OVCAR3 (cell line): ENCODE data around the genes TSPAN17 and LMAN2.

DNA sequence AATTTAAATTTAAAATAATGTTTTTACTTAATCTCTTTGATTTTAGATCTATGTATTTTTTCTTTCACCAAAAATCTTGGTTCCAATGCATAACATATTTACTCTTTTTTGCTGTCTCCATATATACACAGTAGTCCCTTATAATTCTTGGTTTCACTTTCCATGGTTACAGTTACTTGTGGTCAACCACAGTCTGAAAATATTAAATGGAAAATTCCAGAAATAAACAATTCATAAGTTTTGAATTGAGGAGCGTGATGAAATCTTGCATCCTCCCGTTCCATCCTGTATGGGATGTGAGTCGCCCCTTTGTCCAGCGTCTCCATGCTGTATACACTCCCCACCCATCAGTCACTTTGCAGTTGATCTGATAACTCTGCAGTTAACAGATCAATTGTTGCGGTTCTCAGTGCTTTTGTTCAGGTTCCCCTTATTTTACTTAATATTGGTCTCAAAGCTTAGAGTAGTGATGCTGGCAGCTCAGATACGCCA is 11.6 kb upstream of the FAF2 start:
- RRBS = no CpG with 5 or more reads among the region's 6 CpGs

DNA sequence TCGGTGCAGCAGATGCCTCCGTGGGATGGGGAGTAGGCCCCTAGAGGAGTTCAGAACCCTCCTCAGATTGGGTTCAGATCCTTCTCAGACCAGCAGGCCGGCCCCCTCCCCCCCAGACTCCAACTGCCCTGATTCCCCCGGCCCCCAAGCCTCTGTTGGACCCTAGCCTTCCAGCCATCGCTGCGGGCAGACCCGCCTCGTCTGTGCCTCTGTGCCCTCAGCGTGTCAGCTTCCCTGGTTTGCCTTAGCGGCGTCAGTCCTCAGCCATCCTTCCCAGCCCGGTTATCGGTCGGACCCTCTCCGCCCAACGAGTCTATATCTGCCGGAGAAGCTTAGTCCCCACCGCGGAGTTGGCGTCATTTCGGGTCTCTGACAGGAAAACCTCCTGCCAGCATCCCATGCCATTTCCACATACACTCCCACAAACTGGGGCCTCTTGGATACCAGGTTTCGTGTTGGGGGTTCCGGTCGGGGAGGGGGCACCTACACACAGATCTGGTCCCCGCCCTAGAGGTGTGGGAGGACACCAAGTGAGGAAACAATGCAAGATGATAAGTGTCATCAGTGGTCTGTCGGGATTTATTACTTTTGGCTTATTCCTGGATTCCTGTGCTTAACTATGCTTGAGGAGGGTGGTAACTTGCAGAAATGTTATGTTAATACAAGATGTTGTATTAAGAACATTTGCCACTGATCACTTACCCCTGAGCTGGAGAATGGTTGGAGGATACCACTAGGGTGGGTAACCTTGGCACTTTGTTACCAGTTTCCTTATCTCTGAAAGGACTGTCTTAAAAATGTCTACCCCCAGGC is 506 bp downstream of the FAF2 start:
- RRBS = 2% methylated on average over 6 of the region's 26 CpGs

- RRBS = no CpG with 5 or more reads among the region's 9 CpGs
Observed at GRCh38 chr5:176496263-176496799, 40.9 kb downstream of the RNF44 start.

DNA sequence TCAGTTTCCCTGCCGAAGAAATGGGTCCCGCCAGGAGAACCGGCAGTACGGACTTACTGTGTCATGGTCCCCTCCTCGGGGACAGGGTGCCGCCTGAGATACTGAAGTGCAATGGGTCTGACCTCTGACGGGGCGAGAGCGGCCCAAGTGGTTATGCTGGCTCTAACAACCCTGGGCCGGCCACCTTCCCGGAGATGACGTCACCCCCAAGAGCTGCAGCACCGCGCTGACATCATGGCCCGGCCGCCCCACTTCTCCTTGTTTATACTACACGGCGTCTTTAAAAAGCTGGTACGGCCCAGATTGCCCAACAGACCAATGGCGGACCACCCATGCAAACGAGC is 444 bp upstream of the RNF44 start:
- RRBS = 5% methylated on average over 9 of the region's 21 CpGs

- RRBS = no CpG with 5 or more reads among the region's 2 CpGs
Observed at GRCh38 chr5:176591496-176591949, 18.4 kb downstream of the GPRIN1 start.

DNA sequence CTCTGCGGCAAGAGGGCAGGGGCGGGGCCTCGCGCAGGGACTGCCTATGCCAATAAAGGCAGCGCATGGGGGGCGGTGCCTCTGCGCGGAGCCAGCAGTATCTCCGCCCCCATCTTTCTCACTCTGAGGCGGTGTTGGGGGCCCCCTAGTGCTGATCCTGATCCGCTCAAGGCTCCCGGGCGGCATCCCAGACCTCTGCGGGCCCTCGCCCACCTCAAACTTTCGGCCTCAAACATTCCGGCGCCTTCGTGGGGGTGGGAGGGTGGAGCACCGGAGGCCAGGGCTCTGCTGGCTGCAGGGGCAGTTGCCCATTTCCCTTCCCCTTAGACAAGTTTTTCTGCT is 9.3 kb upstream of the GPRIN1 start:
- RRBS = 6% methylated on average over 6 of the region's 20 CpGs

GRCh38 chr5:176647310-176648521 is at the start of gene TSPAN17:
Gene TSPAN17, plus strand, starts transcription at chr5:176647484.
- RRBS = 6% methylated on average over 24 of the region's 58 CpGs

- RRBS = no CpG with 5 or more reads among the region's 6 CpGs
Observed at GRCh38 chr5:176695104-176695451, 47.8 kb downstream of the TSPAN17 start.

GRCh38 chr5:176822310-176822864 is 12.0 kb downstream of the UNC5A start:
- RRBS = no CpG with 5 or more reads among the region's 7 CpGs

DNA sequence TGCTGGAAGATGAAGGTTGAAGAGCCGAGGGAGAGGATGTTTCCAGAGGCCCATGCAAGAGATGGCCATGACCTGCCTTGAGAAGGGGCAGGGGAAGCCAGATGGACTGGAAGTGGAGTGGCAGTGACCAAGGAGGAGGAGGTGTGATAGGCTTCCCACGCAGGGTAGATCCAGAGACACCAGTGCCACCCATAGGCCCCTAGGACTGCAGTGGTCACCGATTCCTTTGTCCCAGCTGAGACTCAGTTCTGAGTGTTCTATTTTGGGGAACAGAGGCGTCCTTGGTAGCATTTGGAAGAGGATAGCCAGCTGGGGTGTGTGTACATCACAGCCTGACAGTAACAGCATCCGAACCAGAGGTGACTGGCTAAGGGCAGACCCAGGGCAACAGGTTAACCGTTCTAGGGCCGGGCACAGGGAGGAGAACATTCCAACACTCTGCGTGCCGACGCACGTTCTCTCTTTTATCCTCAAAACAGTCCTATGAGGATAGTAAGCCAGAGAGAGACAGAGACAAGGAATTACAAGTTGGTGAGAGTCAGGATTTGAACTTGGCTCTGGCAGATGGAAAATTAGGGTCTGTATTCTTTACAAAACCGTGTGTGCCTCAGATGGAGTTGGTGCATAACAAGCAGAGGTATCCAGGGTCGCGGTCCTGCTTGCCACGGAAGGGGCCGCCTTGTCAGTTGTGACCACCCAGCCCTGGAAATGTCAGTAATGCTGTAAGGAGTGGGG is 1.8 kb downstream of the FGFR4 start:
- RRBS = no CpG with 5 or more reads among the region's 16 CpGs

DNA sequence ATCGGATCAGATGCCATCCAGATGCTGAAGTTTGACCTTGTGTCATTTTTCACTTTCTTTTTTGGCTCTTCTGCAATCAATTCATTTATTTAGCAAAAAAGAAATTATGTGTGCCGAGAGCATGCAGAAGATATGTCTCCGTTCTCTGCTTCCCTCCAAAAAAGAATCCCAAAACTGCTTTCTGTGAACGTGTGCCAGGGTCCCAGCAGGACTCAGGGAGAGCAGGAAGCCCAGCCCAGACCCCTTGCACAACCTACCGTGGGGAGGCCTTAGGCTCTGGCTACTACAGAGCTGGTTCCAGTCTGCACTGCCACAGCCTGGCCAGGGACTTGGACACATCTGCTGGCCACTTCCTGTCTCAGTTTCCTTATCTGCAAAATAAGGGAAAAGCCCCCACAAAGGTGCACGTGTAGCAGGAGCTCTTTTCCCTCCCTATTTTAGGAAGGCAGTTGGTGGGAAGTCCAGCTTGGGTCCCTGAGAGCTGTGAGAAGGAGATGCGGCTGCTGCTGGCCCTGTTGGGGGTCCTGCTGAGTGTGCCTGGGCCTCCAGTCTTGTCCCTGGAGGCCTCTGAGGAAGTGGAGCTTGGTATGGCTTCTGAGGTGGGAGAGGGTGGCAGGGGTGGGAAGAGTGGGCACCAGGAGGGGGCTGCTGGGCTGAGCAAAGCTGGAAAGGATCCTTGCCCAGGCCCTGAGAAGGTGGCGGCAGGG is 2.5 kb downstream of the FGFR4 start:
- RRBS = no CpG with 5 or more reads among the region's 8 CpGs

GRCh38 chr5:177351523-177352377 is at the start of gene LMAN2:
Gene LMAN2, minus strand, starts transcription at chr5:177351668.
- RRBS = 5% methylated on average over 21 of the region's 50 CpGs

DNA sequence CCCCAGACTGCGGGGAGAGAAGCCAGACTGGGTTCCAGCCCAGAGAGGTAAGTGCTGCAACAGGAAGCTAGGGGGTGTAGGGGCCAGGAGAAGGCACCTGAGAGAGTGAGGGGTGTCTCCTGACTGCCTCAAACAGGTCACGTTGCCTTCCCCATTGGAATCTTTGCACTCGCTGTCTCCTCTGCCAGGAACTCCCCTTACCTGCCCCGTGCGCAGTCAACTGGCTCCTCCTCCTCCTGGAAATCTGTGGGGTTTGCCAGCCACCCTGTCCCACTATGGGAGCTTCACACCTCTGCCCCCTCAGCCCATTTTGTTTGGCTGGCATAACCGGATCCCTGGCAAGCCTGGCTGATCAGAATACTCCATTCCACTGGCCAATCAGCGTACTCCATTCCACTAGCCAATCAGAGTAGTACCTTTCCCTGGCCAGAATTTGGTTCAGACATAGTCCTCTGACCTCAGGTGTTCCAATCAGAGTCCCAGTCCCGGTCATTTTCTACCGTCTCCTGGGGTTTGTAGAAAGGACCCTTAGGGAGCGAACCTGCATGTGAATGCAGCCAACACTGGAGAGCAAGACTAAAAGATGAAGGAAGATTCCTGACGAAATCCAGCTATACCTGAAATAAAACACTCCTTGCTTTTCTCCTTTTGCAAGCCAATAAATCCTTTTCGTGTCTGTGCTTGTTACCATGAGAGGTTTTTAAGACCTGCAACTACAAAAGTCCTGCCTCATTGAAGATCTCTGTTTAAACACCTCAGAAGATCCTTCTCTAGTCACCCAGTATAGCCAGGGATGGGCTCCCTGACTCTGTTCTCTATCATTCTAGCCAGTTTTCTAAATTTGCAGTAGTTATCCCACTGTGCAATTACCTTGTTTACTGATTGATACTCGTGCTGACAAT is 10.2 kb upstream of the SLC34A1 start:
- RRBS = no CpG with 5 or more reads among the region's 13 CpGs

- RRBS = no CpG with 5 or more reads among the region's 2 CpGs
Observed at GRCh38 chr5:177409169-177409381, 289 bp downstream of the F12 start.

- RRBS = no CpG with 5 or more reads among the region's 11 CpGs
Observed at GRCh38 chr5:177427197-177427836, 841 bp downstream of the GRK6 start.

- RRBS = no CpG with 5 or more reads among the region's 6 CpGs
Observed at GRCh38 chr5:177429089-177429879, 2.8 kb downstream of the GRK6 start.

DNA sequence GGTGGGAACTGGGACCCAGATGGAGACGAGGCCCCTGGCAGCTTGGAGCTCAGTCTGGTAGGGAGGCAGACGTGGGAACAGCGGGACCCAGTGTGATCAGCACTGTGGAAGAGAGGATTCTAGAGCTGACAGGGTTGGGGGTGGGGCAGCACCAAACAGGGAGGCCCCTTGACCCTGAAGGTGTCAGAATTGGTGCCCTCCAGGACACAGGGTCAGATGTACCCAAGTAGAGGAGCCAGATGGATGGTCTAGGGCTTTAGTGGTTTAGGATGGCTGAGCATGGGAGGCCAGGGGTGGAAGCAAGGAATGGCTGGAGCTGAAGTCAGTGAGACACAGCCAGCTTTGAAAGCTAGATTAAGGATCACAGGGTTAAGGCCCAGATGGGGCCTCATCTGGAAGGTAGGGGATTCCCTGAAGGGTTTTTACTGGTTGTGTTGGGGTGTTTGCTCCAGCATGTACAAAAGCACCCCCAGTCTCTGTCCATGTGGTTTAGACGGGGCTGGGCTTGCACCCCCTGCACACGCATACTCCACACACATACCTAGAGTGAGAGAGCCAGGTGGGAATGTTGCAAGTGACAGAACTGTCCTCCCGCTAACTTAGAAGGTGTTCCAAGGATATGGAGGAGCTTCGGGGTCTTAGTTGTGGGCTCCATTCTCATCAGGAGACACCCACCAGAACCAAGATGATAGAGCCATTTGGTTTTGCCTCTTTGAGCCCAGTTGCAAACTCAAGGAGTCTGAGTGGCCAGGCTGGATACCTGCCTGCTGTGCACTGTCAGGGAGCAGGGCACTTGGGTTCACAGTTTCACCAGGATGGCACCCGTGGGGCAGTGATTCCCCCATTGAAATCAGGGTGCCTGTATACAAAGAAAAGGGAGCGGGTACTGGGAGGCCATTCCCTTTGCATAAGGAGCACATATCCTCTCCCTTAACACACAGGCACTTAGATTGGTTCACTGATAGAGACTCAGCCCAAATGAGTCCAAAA is 1.8 kb upstream of the PRR7 start:
- RRBS = no CpG with 5 or more reads among the region's 9 CpGs

DNA sequence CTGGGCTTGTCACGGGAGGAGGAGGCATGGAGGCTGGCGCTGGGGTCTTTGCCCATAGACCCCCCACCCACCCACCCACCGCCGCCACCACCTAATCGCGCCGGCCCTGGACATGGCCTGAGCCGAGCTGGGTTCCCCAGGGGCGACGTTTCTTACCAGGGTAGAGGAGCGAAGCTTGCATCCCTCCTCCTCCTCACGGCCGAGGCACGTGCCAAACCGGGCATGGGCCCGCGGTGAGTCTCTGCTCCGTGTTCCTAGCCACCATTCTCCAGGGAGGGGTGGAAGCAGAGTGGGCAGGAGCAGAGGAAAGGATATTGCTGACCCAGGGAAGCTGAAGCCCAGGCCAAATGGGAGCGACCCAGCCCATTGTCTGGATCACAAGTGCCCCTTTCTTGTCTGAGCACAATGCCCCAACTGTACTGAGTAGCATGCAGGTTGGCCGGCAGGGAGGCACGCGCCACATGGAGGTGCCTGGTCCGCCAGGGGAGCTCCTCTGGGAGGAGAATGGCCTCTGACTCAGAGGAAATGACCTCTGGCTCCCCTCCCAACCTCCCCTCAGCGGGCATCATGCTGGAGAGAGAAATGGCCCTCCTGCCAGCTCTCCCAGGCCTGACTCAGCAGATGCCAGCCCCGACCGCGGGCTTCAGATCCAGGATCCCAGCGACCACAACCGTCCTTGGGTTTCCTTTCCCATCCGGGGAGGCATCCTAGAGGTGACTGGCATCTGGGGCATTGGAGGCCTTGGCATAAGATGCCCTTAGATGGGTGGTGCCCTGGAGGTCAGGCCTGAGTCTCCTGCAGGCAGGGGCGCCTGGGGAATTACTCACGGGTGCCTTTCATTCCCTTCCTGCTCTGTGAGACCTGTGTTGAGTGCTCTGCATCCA is 1.1 kb downstream of the PRR7 start:
- RRBS = no CpG with 5 or more reads among the region's 32 CpGs

DNA sequence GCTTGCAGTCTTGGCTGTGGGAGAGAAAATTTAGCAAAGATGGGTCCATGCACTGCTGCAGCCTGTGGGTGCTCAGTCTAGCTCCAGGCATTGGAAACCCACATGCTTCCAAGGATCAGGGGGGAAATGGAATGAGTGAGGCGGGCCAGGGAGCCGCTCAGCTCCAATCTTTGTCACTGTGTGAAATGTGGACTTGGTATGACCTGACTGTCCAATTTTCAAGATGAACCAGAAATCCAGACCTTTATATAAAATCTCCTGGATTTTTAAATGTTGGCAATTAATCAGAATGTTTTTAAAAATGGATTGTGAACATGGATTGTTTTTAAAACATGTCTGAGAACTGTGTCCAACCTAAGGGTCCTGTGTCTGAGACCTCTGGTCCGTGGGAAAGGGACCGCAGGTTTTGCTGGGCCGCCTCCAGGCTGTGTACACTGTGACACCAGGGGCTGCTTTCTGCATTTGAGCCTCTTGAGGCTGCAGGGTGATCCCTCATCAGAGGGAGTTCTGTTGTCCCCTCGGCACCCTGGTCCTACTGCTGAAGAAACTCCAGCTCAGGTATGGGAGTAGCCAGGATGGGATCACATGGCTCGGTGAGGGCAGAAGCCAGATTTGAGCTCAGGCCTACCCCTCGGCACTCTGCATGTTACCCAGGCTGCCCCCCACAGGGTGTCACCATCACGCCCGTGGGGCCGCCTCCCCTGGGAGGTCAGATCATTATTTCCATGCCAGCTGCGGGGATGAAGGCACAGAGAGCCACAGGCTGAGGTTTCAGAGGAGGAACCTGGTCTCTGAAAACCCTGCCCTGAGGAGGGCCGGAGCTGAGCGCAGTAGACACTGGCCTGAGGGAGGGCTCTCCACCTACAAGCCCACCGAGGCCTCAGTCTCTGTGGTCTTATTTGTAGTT is 2.5 kb downstream of the PRR7 start:
- RRBS = no CpG with 5 or more reads among the region's 15 CpGs

GRCh38 chr5:177497198-177497514 is 248 bp downstream of the PDLIM7 start:
- RRBS = 4% methylated on average over 19 of the region's 26 CpGs